SJCRH30 (cell line): ENCODE results near the gene MME.

- RAMPAGE, long total RNA, result no peak
Measured at GRCh38 chr3:151531235-151531640, 70.4 kb upstream of the IGSF10 start.

GRCh38 chr3:152196783-152197139 is 72.0 kb upstream of the MBNL1 start:
- RAMPAGE, long total RNA, result no peak

- RAMPAGE, long total RNA, result no peak
Measured at GRCh38 chr3:152258370-152259033, 10.2 kb upstream of the MBNL1 start.

DNA sequence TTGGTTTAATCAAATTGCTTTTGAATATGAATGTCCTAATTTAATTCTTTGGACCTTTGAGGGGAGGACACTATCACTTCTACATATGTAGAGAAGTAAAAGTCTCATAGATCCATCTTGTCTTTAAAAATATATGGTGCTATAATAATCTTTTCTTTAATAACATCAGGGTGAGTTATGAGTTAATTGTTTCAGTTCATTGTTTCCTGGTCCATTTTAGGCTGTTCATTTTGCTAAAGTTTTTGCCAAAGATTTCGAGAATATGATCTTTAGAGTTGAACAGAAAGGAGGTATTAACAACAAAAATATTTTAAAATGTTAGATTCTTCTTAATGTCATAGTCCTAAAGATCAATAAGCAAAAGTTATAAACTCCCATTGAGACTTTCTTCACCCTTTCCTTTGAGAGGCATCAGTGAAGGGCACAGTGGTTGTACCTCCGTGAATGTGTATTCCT is 32.6 kb downstream of the MBNL1 start:
- RAMPAGE, long total RNA, result no peak

DNA sequence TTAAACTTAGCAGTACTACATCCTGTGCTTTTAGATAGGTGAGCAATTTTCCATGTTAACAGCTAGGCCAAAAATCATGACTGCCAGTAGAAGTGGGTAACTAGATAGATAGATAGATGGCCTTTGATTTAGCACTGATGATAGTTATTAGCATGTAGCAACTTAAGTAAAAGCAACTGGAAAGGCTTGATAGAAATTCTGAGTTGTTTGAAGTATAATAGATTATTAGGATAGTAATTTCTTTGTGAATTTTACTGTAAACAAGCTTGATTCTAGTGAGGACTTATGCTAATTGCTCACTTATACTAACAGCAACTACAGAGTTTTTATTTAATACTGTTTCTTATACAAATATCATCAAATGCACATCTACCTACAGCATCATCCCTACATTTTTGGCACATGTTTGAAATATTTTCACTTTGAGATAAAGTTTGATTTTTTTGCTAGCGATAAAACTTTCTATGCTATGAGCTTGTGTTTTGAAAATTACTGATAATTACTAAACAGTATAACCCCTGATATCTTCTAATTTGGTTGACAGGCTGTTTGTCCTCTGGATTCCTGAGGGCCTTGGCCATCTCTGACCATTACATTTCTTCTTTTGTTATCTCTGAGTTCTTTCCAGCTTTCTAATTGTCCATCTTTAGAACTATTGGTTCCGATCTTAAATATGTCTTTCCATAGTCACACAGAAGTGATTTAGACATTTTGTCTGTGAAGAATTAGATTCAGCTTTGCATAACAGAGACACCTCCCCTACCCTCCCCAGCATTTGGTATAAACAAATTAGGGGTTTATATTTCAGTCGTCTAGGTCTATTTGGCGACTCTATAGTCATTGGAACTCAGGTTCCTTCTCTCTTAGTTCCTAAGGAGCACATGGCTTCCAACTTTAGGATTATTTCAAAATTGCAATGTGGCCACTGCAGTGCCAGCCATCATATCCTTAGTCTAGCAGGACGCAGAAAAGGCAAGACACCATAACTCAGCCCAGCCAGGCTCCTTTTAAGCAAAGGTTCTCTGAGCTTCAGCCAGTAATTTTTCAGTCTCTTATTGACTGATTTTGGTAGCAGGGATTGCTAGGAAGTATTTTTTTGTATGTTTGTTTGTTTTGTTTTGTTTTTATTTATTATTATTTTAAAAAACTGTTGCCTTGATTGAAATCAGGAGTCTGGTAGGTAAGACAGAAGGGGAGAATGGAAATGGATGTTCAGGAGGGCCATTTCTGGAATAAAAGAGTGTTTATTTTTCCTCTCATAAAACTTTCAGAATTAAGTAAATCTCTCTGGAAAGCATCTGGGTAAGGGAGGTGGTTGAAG is 37.2 kb downstream of the MBNL1 start:
- RAMPAGE, long total RNA, result no peak

- RAMPAGE, long total RNA, result no peak
Measured at GRCh38 chr3:152341980-152342809, 73.5 kb downstream of the MBNL1 start.

DNA sequence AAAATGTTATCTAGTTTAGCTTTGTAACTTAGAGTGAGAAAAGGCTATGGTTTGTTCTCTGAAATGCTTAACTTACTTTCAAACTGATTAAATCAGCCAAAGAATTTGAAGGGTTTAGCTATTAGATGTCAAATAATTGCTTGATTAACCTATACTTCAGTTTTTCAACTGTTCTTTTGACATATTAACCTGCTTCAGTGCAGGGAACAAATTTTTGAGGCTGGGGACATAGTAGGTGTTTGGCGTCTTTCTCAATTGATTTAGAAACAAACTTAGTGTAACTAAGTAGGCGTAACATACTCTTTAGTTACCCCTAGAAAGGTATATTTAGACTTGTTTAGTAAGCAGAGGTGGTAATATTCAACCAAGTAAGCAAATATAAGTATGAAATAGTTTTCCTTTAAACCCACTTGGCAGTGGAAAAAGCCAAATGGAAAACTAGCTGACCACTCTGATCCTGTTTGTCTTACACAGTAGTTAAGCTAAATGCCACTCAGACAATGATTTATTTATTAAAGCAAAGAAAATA is 113.1 kb downstream of the MBNL1 start:
- RAMPAGE, long total RNA, result no peak

DNA sequence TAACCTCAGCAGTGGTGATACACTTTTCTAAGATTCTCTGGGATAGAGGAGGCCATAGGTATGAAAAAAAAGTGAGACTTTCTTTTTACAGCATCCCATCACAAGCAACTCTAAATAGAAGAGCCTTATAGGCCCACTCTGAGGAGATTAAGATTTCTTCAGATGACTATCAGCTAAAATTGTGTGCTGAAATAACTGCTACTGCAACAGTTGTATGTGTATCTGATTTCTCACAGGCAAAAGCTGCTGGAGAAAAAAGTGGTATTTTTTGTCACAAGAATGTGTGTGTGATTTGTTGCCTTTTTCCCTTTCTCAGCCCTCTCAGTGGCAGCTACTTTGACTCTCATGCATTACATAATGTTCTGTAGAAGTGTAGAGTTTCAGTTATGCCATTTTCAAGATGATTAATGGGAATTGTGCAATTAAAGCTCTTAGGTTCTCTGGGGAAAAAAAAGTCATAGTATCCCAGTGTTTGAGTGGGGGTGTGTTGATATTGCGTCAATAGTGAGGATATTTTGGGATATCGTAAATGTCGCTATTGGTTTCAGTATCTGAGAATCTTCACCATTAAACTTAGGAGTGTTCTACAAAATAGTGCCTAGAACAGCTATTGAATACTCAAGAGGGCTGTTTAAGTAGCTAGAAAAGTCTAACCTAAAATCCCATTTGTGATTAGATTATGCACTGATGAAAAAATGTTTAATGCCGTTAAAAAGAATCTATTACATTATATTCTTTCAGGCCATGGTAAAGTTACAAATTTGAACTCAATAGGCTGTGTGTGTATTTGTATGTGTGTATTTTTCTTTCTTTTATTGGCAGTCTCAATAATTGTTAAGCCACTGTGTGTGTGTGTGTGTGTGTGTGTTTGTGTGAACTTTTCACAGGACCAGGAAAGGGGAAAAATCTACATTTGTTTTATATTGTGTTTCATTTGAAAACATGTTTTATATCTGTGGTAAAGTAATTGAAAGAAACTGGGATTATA is 137.8 kb downstream of the MBNL1 start:
- RAMPAGE, long total RNA, result no peak

DNA sequence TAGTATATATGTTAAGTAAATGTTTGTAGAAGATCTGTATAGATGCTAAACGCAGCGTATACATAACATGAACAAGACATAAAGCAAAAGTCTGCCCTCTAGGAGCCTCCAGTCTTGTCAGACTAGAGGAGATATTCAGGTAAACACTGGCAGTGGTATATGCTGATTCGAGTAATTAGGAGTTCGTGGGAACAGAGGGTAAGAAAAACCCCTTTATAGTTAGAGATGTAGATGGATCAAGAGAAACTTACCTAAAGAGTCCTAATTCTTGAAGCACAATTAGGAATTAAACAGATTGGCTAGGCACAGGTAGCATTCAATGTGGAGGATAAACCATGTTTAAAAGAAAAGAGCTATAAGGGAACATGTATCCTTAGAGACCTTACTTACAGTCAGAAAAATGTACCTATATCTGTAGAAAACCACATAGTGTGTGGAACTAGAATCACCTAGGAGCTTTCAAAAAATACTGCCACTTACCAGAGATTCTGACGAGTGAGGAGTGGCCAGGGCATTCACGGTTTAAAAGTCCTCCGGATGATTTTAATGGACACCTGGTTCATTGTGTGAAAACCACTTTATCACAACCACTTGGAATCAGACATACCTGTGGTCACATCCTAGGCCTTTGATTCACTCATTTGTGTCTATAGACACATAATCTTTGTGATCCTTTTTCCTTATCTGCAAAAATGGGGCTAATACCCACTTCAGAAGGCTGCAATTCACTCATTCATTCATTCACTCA is 159.7 kb downstream of the MBNL1 start:
- RAMPAGE, long total RNA, result no peak

DNA sequence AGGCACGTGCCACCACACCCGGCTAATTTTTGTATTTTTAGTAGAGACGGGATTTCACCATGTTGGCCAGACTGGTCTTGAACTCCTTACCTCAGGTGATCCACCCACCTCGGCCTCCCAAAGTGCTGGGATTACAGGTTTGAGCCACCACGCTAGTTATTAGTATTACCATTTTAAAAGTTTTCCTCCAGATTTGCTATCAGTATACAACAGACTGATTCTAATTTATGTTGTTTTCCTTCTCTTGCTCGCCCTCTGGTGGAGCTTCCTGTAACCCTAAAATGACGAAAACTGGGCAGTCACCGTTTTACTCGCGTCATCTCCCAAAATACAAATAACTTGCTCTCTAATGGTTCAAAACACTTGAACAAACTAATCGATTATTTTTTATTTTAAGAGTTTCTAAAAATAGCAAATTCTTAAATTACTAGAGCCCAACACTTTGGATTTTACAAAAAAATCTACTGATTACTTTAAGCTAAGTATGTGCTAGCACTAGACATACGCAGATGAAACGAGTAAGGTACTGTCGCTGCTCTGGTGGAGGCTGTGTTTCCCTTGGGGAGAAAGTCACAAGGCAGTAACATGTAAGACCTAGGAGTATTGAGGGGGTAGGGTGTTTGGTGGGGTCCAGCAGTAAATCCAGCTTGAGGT is 203.3 kb downstream of the MBNL1 start:
- RAMPAGE, long total RNA, result no peak

DNA sequence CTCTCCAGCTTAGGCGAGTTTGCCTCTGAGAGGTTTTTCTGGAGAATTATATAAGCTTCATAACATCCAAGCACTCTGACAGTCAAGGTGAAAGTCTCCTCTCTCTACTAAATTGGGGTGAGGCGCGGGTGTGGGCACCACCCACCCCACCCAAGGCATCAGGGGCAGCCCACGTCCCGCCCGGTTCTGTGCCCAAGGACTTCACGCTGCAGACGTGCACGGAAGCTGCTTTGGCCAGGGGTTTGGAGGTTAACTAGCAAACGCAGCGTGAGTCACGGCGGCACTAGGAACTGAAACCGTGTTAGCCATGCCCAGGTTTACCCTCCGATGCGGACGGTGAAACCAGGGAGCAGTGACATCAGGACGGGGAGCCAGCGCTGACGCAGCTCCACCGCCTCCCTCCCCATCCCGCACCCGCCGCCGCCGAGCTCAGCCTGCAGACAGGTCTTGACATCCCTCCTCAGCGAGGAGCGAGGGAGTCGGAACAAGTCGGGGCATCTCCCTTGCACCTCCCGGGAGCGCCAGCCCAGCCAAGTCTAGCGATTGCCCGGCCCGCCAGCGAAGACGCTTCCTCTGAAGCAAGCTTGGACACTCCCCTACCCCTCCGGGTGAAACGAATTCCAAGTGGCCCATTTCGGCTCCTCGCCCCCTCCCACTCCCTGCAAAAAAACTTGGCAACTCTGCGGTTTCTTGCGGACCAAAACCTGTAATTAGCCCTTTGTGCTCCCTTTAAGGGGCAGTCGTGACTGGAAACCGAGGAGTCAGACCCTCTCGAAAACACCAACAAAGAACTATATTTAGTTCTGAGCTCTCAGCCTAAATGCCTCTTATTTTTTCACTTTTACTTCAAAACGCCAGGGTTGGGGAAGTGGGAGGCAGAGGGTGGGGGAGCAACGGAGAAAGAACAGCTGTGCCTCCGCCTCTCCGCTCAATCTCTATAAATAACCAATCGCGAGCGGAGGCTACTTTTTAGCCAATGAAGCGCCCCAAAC is 1.4 kb upstream of the RAP2B start:
- RAMPAGE, long total RNA, result no peak

GRCh38 chr3:153164177-153164443 is 2.1 kb downstream of the RAP2B start:
- RAMPAGE, long total RNA, result no peak

DNA sequence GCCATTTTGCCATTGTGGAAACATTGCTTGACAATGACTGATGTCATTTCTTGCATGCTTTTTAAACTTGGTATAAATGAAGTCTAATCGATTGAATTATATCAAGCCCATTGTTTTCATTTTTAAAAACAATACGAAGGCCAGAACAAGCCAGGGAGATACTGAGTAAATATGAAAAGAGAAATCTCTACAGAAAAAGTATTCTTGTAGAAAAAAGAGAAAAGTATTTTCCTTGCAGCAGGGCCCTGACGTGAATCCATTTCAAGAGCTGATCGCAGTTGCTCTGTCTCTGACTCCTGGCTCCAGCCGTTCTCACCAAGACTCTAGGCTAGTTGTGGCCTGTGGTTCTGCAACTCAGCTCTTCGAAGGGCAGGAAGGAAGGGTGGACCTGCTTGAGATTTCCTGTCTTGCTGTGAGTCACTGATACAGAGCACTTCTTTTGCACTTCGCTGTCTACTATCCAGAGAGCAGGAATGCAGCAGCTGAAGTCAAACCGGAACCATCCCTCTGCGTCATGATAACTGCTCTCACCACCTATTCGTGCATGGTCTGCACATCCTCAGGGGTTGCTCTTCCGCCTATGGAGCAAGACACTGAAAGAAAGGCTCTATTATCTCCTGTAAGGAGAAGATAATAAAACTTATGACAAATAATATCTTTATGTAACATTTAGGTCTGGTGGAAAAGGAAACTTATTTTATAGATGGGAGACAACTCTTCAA is 59.7 kb downstream of the RAP2B start:
- RAMPAGE, long total RNA, result no peak

DNA sequence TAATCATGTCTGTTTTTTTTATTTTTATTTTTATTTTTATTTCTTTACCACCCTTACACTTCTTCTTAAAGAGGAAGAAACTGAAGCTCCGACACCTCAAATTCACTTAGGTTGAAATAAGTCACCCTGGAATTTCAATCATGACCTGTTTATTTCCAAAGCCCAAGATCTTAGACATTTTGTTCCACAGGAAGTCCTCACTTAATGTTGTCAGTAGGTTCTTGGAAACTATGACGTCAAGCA is 390.8 kb downstream of the RAP2B start:
- RAMPAGE, long total RNA, result no peak

DNA sequence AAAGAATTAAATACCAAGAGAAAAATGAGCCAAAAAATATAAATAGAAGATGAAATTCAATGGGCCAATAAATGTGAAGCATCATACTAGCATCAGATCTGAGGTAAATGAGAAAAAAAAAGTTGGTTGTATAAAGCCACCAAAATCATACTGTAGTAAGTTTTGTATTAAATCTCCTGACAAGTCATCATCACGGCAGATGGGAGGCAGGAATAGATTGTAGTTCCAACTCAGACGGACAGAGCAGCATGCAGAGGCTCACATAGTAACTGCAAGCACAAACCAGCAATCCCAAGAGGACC is 141.9 kb upstream of the ARHGEF26 start:
- RAMPAGE, long total RNA, result no peak

- RAMPAGE, long total RNA, result no peak
Measured at GRCh38 chr3:154120875-154121130, 387 bp upstream of the ARHGEF26 start.

- RAMPAGE, long total RNA, result no peak
Measured at GRCh38 chr3:154129460-154129769, 8.2 kb downstream of the ARHGEF26 start.

- RAMPAGE, long total RNA, result no peak
Measured at GRCh38 chr3:154212710-154213062, 91.5 kb downstream of the ARHGEF26 start.

GRCh38 chr3:154255180-154255578 is 69.1 kb downstream of the DHX36 start:
- RAMPAGE, long total RNA, result no peak

- RAMPAGE, long total RNA, result start-site peak on the plus strand at chr3:155079647-155079724, 164 and 46 reads in 2 replicates; start-site peak on the plus strand at chr3:155079868-155080001, 248 and 51 reads in 2 replicates
Measured at GRCh38 chr3:155079408-155080686, at the start of gene MME. Gene MME, plus strand, starts transcription at chr3:155080319.